AG04449 (cell line): ENCODE measurements around a stretch of chr12.

- RRBS, result no CpG with 5 or more reads among the region's 17 CpGs
These were observed 30.3 kb downstream of the CCDC92 start for GRCh38 chr12:123942108-123942925.

- RRBS, result no CpG with 5 or more reads among the region's 7 CpGs
These were observed 33.5 kb downstream of the ZNF664 start for GRCh38 chr12:124006446-124006958.

GRCh38 chr12:124238675-124239420 is 56.0 kb upstream of the RFLNA start:
- RRBS, result no CpG with 5 or more reads among the region's 9 CpGs

GRCh38 chr12:124384583-124385022 is 89.7 kb downstream of the RFLNA start:
- RRBS, result no CpG with 5 or more reads among the region's 10 CpGs

DNA sequence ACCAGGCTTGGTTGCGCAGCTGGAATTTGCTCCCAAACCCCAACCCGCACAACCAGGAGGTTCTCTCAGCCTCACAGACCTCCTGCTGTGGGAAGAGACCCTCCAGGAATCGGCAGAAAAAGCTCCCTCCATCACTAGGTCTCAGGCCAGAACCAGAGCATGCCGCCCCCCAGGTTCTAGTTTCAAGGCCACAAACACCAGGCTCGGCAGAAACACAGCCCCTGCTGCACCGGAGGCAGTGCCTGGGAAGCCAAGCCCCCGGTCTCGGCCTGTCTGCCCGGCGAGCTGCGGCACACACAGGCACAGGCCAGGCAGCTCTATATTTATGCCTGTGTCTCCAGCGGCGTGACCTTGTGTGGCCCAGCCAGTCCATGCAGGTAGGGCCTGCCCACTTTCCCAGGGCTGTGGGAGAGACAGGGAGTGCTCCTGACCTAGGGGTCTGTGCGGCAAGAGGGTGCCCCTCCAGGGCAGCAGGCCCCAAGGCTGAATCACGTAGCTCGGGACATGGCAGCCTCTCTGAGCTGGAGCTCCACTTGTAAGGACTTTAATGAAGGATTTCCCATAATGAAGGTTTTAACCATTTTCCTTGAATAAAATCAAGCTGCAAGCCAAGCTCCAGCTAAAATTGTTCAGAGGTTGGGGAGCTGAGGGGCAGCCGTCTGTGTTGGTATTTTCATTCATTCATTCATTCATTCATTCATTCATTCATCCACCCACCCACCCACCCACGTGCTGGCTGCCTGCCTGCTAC is 91.8 kb downstream of the RFLNA start:
- RRBS, result no CpG with 5 or more reads among the region's 18 CpGs

- RRBS, result 26% methylated on average over 3 of the region's 20 CpGs
These were observed 98.0 kb downstream of the RFLNA start for GRCh38 chr12:124392757-124393451.

GRCh38 chr12:124500497-124501008 is 66.9 kb downstream of the NCOR2 start:
- RRBS, result 11% methylated on average over 2 of the region's 20 CpGs

- RRBS, result no CpG with 5 or more reads among the region's 17 CpGs
These were observed 35.1 kb downstream of the NCOR2 start for GRCh38 chr12:124532240-124532866.

DNA sequence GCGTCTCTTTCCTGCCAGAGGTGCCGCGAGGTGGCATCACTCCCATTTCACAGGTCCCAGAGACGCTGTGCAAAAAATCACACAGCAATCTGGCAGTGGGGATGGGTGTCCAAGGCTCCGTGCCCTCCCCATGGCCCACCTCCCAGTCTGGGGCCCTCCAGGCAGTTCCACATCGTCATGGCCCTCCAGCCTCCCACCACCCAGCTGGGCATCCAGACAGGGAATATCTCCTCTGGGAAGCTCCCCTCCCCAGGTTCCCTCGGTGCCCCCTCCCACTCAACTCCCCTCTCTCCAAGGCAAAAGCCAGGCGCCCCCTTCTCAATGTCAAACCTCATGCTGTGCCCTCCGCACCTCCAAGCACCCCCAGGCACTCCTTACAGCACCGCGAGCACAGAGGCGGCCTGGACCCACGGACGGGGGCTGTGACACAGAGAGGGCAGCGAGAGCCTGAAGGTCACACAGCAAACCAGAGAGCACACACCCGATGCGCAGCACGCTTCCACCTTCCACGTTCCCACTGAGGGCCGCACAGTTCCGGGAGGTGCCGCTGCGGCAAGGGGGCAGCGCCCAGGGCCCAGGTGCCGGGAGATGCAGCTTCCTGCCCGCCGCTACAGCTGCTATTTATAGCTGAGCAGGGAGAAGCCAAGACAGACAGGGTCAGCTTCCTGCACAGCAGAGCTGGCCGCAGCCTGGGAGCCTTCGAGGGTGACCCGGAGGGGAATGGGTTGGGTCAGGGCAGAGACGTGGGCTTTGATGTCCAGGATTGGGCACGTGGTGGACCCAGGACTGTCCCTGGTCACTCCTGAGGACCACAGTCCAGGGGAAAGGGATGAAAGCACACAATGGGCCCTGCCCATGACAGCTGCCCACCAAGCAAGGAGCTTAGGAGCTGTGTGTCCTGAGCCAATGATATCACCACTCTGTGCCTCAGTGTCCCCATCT is 12.9 kb downstream of the NCOR2 start:
- RRBS, result 60% methylated on average over 5 of the region's 32 CpGs

DNA sequence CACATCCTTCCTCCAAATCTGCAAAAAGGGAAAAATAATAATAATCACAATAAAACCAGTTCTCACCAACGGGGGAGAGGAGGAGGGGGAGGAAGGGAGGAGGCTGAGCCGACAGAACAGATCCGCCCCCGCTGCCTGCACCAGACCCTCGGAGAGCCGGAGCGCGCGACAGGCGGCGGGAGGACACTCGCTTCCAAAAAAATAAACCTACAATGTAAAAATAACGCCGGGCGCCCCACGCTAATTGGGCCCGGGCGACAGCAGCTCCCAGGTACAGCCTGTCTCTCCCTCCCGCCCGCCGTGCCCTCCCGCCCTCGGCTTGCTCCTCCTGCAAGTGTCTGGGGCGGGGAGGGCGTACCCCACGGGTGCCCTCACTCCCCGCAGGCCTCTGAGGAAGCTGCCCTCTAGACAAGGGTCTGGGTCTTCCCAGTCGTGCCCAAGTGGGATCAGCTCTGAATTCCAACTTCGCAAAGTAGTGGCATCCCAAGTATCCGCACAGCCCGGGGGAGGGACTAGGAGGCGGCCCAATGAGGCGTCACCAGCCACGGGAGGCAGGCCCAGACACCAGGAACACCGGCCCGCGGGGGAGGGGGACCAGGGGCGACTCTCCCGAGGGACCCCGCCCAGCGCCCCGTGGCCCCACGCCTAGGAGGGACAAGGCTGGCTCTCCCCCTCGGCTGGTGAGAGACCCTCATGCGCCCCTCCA is 1.1 kb downstream of the NCOR2 start:
- RRBS, result 1% methylated on average over 14 of the region's 45 CpGs

- RRBS, result no CpG with 5 or more reads among the region's 8 CpGs
These were observed 2.2 kb upstream of the NCOR2 start for GRCh38 chr12:124569665-124570051.

- RRBS, result no CpG with 5 or more reads among the region's 5 CpGs
These were observed 20.0 kb upstream of the NCOR2 start for GRCh38 chr12:124587381-124587830.

- RRBS, result no CpG with 5 or more reads among the region's 5 CpGs
These were observed 113.4 kb upstream of the NCOR2 start for GRCh38 chr12:124680859-124681080.

DNA sequence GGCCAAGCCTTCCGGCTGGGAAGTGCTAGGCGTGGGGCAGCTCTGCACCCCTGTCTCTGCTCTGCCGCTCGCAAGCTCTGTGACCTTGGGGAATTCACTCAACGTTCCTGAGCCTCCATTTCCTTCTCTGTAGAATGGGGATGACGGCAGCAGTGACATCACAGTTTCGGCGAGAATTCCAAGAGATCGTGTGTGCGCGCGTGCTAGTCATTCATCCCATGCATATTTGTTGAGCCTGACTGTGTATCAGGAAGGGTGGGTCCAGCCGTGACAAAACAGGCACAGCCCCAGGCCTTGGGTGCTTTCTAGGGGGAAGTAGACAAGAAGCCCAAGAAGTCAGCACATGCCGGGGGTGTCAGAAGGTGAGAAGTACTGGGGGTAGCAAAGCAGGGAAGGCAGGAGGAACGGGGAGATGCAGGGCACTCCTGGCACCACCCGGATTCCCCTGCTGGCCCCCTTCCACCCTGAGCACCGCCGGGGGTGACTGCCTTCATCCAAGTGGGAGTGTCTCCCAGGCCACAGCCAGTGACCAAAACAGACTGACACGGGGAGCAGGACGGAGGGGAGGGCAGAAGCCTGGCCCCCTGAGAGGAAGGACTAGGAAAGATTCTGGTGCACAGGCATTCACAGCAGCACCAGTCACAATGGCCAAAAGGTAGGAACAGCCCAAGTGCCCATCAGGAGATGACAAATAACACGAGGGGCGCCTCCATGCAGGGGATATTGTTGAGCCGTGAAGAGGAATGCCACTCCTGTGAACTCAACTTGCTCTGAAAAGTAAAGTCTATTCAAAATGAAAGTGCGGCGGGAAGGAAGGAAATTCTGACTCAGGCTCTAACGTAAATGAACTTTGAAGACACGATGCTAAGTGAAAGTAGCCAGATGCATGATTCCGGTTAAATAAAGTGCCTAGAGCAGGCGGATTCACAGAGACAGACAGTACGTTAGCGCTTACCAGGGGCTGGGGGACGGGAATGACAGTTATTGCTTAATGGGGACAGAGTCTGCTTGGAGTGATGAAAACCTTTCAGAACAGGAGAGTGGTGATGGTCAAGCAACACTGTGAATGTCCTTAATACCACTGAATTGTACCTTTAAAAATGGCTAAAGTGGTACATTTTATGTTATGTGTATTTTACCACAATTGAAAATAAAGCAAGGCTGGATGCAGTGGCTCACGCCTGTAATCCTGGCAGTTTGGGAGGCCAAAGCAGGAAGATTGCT is 146.0 kb upstream of the NCOR2 start:
- RRBS, result 72% methylated on average over 3 of the region's 33 CpGs

DNA sequence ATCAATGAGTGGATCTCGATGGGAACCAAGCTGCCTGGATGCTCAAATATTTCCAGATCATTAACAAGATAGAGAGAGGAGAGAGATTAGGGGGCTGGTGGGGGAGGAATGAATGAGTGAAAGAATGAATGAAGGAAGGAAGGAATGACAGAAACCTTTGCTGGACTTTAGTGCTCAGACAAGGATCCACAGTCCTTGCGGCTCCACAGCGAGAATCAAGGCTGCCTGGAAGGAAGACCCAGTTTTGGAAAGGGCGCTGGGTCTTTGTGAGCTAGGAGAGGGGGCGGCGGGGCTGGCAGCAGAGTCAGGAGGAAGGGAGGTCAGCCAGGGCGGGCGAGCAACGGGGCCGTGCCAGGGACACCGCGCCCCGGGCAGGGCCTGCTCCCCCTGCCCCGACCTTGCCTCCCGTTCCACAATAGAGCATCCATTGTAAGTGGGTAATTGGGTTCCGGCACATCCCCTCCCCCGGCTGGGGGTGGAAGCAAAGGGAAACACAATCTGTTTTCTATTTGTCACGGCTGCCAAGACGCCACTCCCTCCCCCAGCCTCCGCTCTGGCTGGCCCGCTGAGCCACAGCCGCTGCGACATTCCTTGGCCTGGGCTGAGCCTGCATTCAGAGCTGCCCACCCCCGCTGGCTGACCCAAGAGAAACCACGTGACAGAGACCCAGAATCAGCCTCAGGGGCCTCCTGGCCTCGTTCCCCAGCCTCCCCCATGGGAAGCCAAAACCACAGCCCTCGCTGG is 117.9 kb downstream of the SCARB1 start:
- RRBS, result 2% methylated on average over 3 of the region's 27 CpGs

GRCh38 chr12:124862665-124863543 is 760 bp downstream of the SCARB1 start:
- RRBS, result 2% methylated on average over 11 of the region's 41 CpGs

GRCh38 chr12:124912349-124912471 is 2.2 kb downstream of the UBC start:
- RRBS, result no CpG with 5 or more reads among the region's 3 CpGs

DNA sequence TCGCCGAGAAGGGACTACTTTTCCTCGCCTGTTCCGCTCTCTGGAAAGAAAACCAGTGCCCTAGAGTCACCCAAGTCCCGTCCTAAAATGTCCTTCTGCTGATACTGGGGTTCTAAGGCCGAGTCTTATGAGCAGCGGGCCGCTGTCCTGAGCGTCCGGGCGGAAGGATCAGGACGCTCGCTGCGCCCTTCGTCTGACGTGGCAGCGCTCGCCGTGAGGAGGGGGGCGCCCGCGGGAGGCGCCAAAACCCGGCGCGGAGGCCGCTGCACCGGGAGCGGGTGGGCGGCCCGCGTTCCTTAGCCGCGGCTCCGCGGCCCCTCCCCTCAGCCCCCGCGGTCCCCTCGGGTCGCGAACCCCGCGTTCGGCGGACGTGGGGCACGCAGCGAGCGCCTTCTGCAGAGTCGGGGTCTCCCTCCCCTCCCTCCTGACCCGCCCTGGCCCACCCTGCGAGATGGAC is 301 bp upstream of the UBC start:
- RRBS, result under 1% methylated on average over 11 of the region's 52 CpGs

DNA sequence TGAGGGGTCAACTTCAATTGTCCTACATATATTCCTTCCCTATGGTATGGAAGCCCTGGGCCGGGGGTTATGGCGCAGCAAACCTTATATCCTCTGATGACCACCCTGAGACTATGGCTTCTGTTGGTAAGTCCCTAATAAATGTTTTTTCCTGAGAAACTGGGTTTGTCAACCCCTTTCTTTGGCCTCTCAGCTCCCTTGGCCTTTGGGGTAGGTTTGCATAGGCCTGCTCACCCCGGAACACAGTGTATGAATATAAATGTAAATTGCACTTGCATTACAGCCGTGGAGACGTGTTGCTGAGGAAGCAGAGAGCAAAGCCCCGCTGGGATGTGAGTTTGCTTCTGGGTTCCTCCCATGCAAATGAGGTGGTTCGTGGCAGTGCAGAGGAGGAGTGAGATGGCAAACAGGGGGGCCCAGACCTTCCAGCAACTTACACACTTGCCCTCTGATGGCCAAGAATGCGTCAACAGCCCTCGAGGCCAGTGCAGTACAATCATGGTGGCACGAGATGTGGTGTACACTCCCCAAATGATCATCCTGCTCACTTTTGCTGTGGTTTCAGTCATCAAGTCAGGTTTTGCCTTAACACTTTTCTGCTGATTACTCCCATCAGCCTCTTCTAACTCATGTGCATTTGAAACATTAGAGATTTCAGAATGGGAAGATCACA is 6.6 kb upstream of the UBC start:
- RRBS, result no CpG with 5 or more reads among the region's 10 CpGs

- RRBS, result 0% methylated on average over 4 of the region's 37 CpGs
These were observed 13.9 kb upstream of the UBC start for GRCh38 chr12:124928098-124928999.